Metastatic Pancreatic Carcinoma in the Ovary (tissue), 1 donor: ENCODE results near the gene MAN2C1.

DNA sequence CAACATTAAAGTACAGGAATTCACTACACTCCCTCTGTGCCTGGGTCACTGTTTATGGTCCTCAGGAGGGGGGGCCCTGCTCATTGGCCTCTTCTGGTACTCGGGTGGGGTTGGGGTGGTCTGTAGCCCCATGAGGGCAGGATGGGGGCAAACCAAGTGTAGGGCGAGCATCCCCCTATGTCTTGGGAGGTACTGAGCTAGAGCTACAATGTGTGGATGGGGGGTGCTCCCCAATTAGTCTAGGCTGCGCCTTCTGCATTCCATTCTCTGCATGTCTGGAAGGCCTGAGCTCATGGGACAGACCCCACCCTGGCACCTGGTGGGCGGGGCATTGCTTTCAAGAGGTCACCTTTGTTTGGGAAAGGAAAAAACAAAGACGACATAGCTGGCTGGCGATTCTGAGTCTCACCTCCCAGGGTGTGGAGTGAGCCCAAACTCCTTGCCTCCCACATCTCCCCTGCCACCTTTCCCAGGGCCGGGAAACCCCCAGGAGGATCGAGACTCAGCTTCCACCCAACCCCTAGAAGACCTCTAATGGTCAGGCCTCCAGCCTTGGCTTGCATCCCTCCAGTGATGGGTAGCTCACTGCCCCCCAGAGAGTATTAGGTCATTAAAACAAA, 45.0 kb upstream of the C15orf39 start:
- PRO-cap: no peak

GRCh38 chr15:75201981-75202974, 596 bp downstream of the C15orf39 start:
- PRO-cap: bidirectional peak, plus-strand start at chr15:75202175, minus-strand start at chr15:75202090

DNA sequence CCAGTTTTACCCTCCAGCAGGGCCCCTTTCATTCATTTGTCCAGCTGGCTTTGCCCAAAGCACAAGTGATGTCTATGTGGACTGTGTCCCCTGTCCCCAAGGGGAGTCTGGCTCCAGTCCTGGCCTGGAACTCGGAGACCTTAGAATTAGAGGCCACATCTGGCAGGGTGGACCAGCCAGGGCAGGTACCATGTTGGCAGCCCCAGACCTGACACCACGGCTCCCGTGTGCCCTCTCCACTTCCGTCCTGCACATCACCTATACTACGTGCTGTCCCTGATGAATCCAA, 15.2 kb downstream of the C15orf39 start:
- PRO-cap: no peak

- PRO-cap: no peak
Measured at GRCh38 chr15:75299211-75299556, 16.5 kb downstream of the GOLGA6D start.

- PRO-cap: no peak
Measured at GRCh38 chr15:75353622-75353993, 6.8 kb downstream of the NEIL1 start.

GRCh38 chr15:75368239-75369099, at the start of gene MAN2C1:
TSS of gene MAN2C1 (minus strand) at chr15:75368607.
- PRO-cap: bidirectional peak, plus-strand start at chr15:75368702, minus-strand start at chr15:75368605

DNA sequence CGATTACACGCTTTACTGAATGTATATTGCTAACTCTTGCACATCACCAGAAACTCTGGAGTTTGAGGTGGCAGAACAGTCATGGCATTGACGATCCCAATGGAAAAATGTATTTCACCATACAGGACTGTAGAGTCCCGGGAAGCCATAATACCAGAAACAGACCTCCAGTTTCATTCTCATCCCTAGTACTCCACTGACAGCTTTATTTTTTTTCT, 602 bp upstream of the MAN2C1 start:
- PRO-cap: no peak

DNA sequence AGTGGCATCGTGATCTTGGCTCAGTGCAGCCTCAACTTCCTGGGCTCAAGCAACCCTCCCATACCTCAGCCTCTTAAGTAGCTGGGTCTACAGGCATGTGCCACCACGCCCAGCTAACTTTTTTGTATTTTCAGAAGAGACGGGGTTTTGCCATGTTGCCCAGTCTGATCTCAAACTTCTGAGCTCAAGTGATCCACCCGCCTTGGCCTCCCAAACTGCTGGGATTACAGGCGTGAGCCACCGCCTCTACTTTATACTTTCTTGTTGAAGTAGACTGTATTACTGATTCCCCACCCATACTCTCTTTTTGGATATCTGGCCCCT, 17.6 kb upstream of the MAN2C1 start:
- PRO-cap: no peak

DNA sequence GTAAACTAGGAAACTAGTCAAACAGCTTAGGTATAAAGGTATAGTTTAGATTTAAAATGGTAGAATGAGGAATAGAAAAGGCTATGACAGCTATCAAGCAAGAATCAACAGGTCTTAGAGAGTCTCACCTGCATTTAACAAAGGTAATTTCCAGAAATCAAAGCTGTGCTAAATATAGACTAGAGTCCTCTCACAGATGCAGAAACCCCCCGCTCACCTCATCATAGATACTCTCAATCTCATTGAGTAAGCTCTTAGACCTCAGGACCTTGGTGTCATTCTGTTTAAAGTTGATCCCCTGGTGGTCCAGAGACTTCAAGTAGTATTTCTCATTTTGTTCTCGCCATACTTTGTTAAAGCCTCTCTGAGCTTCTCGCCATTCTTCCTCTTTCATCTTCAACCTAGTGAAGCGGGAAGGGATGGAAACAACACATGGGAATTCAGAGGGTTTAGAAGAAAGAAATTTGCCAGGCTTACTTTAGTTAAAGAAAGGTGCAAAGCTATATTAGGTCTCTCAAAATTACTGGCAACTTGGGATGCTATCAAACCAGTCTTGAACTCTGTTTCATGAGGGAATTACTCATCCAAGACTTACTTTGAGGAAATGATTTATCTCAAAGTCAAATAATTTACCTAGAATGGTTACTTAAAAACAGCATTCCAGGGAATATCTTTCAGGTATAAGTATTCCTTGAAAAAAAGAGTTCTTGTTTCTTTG, 26.2 kb upstream of the MAN2C1 start:
- PRO-cap: no peak

DNA sequence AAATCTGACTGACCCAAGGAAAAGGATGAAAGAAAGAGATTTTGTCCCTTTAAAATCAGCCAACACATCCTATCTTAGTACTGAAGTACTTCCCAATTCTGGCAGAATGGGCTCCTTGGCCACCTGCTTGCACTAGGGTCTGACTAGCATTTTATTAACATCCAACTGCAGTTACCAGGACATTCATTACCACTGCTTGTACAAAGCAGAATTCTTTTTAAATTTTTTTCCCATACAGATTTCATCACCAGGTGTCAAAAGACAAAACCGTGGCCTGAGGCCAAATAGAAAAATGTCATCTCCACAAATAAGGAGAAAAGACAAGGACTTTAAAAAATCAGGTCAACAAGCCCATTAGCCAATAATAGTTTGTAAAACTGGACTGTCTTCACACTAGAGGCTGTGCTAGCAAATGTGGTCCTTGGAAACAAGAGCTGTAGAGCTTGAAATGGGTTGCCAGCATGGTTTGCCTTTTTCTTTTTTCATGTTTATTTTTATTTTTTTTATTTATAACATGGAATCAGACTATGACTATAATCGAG, 1.8 kb downstream of the PTPN9 start:
- PRO-cap: no peak

GRCh38 chr15:75578118-75578334, 1.1 kb downstream of the PTPN9 start:
- PRO-cap: no peak

GRCh38 chr15:75671688-75672600, 24.2 kb downstream of the SNX33 start:
- PRO-cap: no peak

- PRO-cap: no peak
Measured at GRCh38 chr15:75710099-75710801, 2.4 kb downstream of the CSPG4 start.

DNA sequence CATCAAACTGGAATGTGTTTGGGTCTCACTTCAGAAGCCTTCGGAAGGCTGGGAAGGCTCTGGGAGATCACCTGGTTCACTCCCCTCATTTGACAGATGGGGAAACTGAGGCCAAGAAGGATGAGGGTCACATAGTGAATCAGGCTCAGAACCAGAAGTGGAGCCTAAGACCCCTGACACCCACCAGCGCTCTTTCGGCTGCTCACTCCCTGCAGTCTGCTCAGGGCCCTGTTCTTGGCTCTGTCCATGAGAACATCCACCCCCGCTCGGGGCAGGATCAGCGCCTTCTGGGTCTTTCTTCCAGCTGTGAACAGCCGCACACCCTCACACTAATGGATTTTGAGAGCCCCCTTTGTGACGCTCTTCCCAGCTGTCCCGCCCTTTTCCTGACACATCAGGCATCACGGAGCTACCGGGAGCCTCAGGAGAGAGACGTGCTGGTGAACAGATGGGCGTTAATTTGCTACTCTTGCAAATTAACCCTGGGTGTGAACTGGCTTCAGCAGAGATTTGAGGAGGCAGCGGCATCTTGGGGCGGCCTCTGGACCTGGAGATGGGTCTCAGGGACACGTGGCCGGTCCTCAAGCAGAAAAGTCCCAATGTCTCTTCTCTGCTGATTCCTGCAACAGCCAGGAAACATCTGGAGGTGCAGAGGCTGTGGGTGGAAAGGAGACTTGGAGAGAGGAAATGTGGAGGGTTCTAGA, 113.0 kb downstream of the TMEM266 start:
- PRO-cap: no peak

DNA sequence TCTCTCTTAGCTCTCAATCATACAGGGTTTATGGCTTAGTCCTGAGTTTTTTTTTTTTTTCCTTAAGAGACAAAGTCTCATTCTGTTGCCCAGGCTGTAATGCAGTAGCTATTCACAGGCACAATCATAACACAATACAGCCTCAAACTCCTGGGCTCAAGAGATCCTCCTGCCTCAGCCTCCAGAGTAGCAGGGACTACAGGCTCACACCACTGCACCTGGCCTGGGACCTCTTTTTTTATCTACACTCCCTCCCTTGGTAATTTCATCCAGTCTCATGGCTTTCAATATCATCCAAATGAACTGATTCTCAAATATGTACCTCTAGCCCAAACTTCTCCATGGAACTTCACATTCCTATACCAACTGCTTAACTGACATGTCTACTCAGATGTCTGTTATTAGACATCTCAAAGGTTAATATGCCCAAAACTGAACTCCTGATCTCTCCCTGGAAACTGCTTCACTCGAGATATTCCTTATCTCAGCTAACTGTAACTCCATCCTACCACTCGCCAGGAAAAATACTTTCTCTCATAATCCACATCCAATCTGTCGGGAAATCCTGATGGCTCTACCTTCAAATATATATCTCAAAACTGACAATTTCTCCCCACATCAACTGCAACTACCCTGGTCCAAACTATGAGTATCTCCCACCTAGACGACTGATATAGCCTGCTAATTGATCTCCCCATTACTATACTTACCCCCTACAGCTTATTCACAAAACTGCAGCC, 31.3 kb downstream of the ETFA start:
- PRO-cap: no peak

GRCh38 chr15:76300270-76301025, 10.8 kb downstream of the ETFA start:
- PRO-cap: no peak

GRCh38 chr15:76310444-76310902, 796 bp downstream of the ETFA start:
- PRO-cap: no peak

- PRO-cap: no peak
Measured at GRCh38 chr15:76342291-76343258, 6.0 kb downstream of the ISL2 start.

GRCh38 chr15:76346974-76347603, 10.5 kb downstream of the ISL2 start:
- PRO-cap: no peak

GRCh38 chr15:76576543-76577241, 240.1 kb downstream of the ISL2 start:
- PRO-cap: no peak